Spinal cord (tissue), 3 donors: Measurements from ENCODE around the gene OSGIN1.

GRCh38 chr16:81558246-81559236 lies 113.9 kb downstream of the CMIP start:
- PRO-cap = no peak
- RAMPAGE, long total RNA = no peak

- PRO-cap = no peak
- RAMPAGE, long total RNA = no peak
Observed at GRCh38 chr16:81581037-81581398, 136.4 kb downstream of the CMIP start.

DNA sequence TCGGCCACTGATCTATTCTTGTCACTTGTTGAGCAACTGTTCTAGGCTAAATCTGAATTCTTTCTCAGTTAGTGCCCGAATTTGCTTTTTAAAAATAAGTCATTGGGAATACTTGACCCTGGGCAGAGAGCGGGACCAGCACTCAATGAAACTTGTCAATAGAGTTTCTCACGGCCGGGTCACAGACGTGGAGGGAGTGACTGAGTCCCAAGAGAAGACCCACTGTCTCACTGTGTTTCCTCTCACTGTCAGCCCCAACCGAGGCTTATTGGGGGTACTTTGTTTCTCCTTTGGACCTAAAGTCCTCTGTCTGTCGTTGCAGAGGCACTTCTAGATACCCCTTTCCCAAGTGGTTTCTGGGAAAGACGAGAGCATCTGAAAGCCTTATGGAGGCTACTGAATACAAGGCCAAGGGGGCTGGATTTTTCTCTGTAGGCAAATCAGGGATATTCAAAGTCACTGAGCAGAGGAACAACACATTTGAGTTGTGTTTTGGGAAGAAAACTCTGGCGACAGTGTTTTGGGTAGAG lies 138.8 kb downstream of the CMIP start:
- PRO-cap = no peak
- RAMPAGE, long total RNA = no peak

- PRO-cap = no peak
- RAMPAGE, long total RNA = no peak
Observed at GRCh38 chr16:81657590-81658792, 121.1 kb upstream of the PLCG2 start.

DNA sequence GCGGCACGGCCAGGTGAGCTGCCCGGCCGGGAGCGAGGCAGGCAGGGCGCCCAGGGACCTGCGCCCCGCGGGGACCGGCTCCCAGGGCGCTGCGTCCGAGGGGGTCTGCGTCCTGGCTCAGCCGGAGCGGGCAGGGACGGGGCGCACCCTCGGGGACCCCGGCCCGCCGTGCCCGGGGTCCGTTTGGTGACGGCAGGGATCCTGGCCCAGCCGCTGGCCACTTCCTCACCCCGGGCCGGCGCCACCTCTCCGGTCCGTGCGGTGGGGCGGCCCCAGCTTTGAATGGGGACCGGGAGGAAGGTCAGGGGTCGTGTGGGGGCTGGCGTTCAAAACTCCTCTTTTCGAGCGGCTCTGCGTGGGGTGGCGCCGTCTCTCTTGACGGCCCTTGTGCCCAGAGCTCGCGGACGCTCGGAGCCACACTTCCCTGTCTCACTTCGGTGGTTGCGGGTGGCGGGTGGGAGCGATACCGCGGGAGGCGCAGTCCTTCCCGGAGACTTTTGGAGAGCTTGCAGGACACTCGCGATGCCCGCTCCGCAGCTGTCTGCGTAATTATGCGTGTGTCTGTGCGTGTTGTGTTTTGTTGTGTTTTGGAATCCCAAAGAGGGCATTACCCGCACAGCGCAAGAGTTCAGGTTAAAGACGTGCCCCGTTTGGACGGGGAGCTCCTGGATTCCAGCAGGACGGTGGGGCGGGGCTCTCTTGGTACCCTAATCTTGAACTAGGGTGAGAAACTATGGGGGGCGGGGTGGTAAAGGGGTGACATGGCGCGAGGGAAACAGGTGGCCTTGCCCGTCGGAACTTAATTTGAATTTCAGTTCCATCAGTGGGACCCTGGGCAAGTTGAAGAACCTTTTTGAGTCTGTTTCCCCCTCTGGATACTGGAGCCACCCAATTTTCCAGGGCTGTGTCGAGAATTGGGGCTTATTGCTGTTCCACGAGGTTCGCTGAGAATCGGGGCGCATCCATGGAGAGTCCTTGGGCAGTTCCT lies 615 bp downstream of the PLCG2 start:
- PRO-cap = no peak
- RAMPAGE, long total RNA = no peak

DNA sequence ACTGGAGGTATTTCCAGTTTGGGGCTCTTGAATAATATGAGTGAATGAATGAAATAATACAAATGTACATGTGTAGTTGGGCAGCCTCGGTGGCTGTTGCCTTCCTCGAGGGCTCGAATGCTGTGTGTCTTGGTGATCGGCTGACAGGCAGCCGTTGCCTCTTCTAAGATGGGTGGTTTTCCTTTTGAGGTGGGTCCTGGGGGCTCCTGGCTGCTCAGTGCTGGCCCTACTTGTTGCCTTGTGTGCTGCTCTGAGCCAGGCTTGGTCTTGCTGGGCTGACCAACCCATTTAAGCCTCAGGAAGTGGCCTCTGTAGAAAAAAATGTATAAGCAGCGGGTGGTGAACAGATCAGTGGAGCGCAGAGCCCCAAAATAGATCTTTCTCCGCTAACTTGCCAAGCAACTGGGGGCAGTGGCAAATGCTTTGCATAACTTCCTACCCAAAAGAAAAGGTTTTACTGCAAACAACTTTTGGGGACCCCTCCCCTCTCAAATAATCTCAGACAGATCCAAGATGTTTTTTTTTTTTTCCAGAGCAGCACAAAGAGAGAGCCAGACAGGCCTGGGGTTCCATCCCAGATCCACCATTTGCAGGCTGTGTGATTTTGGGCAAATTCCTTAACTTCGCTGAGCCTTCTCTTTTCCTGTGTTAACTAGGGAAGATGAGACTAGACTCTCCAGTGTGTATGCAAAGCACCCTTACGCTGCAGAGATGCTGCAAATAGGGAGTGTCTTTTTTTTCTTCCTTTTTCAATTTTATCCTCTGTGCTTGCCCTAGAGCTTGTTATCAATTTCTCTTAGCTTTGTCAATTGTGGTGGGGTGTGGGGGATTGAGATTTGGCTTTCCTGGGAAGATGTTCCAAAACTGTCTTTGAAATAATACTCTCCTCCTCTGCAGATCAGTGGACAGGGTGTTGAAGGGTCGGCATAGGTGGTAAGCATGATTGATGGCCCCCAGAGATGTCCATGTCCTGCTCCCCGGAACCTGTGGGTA lies 42.6 kb downstream of the PLCG2 start:
- PRO-cap = no peak
- RAMPAGE, long total RNA = no peak

DNA sequence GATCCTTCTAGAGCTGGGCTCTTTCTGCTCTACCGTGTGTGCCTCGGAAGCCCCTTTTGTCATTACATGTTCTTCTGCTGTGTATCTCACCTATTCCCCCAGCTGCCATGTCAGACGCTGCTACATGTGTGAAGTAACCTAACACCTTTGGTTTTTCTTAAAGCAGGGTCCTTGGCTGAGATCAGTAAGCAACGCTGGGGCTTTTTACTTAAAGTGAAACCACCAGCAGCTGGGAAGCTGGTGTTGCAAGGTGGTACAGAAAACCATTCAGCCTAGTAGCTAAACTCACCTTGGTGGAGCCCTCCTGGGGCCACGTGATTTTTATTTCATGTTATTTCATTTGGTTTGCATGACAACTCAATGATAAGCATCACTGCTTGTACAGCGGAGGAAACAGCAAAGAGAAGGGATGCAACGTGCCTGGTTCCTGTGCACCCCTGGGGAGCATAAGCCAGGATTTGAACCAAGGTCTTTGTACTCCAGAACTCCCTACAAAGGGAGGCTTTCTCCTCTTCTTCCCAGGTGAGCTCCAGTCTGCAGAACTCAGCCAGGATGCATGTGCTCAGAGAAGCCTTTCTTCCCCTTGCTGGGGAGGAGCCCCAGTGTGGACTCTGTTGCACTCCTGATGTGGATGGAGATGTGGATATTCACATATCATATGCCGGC lies 62.7 kb downstream of the PLCG2 start:
- PRO-cap = no peak
- RAMPAGE, long total RNA = no peak

GRCh38 chr16:81866929-81867520 lies 87.9 kb downstream of the PLCG2 start:
- PRO-cap = no peak
- RAMPAGE, long total RNA = no peak

GRCh38 chr16:82195935-82196495 lies 26.0 kb upstream of the MPHOSPH6 start:
- PRO-cap = no peak
- RAMPAGE, long total RNA = no peak

- PRO-cap = no peak
- RAMPAGE, long total RNA = no peak
Observed at GRCh38 chr16:82747828-82748511, 121.2 kb downstream of the CDH13 start.

DNA sequence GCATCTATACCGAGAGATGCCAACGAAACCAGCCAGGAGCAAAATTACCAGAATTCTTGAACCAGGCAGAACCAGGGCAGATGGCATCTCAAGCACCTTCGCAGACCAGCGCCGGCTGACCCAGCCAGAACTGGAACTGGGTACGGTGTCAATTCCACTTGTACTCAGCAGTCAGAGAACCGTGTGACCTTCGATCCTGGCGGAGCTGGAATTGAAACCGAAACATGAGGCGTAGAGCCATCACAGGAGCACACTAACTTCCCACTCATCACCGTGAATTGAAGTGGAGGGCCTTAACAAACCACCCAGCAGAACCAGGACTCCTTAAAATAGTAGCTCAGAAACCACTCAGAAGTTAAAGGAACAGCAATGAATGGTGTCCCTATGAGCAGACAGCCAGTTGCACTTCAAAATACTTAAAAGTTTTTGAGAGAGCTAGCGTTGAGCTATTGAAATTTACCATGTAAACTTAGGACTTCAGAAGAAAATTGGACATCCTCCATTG lies 207.7 kb upstream of the HSBP1 start:
- PRO-cap = no peak
- RAMPAGE, long total RNA = no peak

GRCh38 chr16:83926370-83927518 lies 26.3 kb upstream of the OSGIN1 start:
- PRO-cap = no peak
- RAMPAGE, long total RNA = no peak

DNA sequence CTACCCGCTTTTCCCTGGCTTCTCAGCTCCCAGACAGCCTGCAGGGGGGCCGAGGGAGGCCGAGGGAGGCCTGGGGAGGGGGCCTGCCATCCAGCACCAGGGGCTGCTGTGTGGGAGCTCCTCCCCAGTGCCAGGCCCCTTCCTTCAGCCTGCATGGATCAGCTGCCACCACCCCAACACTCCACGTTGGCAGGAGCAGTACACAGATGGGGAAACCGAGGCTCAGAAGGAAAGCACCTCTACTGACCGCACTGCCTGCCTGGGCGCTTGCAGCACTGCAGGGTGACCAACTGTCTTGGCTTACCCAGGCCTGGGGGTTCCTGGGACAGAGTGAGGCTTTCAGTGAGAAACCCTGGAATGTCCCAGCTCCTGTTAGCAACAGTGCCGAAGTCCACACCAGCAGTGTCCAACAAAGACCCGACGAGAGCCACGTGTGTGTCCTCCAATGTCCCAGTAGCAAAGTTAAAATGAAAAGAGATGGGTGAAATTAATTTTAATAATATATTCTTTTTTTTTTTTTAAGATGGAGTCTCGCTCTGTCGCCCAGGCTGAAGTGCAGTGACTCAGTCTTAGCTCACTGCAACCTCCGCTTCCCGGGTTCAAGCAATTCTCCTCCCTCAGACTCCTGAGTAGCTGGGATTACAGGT lies 5.2 kb upstream of the OSGIN1 start:
- PRO-cap = no peak
- RAMPAGE, long total RNA = no peak

GRCh38 chr16:83953005-83954014 lies at the start of gene OSGIN1:
Gene OSGIN1, plus strand, starts transcription at chr16:83953240.
- PRO-cap = unidirectional peak, plus-strand start at chr16:83953240
- RAMPAGE, long total RNA = no peak

- PRO-cap = no peak
- RAMPAGE, long total RNA = no peak
Observed at GRCh38 chr16:83956590-83956926, 3.5 kb downstream of the OSGIN1 start.

DNA sequence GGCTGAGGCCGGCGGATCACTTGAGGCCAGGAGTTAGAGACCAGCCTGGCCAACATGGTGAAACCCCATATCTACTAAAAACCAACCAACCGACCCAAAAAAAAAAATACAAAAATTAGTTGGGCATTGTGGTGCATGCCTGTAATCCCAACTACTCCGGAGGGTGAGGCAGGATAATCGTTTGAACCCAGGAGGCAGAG lies 12.0 kb downstream of the MBTPS1 start:
- PRO-cap = no peak
- RAMPAGE, long total RNA = no peak

DNA sequence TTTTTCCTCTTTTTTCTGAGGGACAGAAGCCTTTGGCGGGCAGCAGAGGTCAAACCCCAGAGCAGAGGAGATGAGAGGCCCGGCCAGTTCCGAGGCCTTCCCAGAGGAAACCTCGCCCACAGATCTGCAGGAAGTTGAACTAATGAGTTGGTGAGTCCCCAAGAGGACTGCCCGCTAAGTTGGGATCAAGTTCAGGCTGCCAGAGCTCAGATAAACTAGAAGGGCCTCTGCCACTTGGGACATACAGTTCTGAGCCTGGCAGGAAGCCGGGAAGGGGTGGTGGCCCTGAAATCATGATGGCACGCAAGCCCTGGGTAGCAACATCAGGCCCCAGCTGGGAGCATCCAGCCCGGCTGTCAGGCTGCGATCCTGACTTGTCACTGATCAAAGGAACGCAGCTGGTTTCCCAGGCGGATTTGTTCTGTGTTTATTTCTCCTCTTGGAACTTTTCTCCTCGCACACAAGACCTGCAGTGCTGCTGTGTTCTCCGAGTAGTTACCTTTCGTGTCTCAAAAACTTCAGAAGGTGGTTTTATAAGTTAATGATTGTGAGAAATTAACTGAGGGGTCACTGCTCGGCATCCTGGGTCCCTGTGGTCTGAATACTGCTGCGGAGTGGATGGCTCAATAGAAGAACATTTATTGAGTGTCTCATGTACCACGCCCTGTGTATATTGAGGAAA lies 8.0 kb upstream of the WFDC1 start:
- PRO-cap = no peak
- RAMPAGE, long total RNA = no peak

- PRO-cap = no peak
- RAMPAGE, long total RNA = no peak
Observed at GRCh38 chr16:84532077-84532736, 27.7 kb upstream of the MEAK7 start.

GRCh38 chr16:84593726-84594752 lies 23.8 kb downstream of the COTL1 start:
- PRO-cap = no peak
- RAMPAGE, long total RNA = no peak

- PRO-cap = no peak
- RAMPAGE, long total RNA = no peak
Observed at GRCh38 chr16:84613554-84614710, 3.9 kb downstream of the COTL1 start.